OCI-LY7 (cell line): ENCODE results near the genes SPINK8, SHISA5 and UCN2.

DNA sequence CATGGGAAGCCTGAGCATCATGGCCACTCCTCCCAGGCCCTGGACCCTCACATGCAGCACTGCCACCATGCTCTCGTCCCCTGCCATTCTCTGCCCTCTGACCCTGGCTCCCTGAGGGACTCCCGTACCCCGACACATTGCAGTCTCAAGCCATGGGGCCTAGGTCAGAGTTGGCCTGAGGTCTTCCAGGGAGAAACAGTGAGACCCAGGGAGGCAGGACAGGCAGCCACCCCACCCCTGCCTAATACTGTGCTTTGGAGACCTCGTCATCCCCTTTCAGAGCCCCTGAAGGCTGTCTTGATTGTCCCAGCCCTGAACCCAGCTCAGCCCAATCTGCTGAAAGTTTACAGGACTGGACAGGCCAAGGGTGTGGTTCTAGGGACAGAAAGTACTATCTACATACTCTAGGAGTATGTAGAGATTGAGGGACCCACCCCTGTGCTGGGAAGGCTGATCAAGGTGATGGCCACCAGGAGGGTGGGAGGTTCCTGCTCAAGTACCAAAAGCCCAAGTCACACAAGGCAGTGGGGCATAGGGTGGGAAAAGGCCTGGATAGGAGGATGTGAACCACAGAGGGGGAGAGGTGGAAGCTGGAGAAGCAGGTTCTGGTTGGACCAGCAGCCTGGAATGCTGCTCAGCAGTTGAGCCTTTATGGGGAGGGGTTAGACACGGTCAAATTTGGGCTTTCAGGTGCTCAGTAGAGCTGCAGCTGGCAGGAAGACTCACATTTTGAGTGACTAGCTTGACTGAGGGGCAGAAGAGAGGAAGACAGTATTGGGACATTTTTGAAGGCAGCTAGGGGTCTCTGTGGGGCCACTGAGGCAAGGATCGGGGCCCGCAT lies 6.6 kb downstream of the NBEAL2 start:
- PRO-cap, result no peak
- RAMPAGE, long total RNA, result no peak

DNA sequence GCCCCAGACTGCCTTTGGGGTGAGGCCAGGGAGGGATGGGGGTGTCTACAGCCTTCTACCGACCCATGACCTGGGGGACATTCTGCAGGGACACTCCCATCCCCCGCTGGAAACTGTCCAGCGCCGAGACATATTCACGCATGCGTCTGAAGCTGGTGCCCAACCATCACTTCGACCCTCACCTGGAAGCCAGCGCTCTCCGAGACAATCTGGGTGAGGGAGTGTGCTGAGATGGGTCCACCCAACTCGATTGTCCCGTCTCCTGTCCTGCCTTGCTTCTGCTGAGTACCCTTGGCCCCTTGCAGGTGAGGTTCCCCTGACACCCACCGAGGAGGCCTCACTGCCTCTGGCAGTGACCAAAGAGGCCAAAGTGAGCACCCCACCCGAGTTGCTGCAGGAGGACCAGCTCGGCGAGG lies 23.4 kb downstream of the NBEAL2 start:
- PRO-cap, result no peak
- RAMPAGE, long total RNA, result no peak

DNA sequence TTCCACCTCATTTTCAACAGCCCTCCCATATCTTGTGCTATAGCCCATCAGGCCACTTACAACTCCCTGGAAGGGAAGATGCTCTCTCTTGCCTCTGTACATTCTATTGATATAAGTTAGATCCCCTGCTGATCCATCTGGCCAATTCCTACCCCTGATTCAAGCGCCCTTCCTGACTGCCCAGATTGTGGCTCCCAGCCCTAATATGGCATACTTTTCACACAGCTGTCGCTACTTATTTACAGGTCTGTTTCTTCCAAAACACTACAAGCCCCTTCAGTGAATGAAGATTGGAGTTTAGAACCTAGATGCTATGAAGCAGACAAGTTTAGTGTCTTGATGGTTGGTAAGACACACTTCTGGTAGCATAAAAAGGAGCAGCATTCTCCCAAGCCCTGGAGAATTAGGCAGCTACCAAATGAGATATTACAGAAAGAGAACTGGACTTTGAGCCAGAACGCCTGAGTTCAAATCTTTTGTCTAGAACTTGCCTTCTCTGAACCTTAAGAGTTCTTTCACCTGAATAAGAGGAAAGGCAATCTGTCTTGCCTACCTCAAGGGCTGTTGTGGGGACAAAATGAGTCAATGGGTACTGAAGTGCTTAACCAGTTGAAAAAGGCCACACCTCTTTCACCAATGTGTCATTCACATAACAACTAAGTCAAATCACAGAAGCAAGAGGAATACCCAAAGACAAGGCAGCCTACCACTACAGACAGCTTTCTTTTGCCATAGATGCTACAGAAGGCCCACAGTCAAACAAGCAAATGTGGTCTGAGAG lies 39.5 kb downstream of the NBEAL2 start:
- PRO-cap, result no peak
- RAMPAGE, long total RNA, result no peak

DNA sequence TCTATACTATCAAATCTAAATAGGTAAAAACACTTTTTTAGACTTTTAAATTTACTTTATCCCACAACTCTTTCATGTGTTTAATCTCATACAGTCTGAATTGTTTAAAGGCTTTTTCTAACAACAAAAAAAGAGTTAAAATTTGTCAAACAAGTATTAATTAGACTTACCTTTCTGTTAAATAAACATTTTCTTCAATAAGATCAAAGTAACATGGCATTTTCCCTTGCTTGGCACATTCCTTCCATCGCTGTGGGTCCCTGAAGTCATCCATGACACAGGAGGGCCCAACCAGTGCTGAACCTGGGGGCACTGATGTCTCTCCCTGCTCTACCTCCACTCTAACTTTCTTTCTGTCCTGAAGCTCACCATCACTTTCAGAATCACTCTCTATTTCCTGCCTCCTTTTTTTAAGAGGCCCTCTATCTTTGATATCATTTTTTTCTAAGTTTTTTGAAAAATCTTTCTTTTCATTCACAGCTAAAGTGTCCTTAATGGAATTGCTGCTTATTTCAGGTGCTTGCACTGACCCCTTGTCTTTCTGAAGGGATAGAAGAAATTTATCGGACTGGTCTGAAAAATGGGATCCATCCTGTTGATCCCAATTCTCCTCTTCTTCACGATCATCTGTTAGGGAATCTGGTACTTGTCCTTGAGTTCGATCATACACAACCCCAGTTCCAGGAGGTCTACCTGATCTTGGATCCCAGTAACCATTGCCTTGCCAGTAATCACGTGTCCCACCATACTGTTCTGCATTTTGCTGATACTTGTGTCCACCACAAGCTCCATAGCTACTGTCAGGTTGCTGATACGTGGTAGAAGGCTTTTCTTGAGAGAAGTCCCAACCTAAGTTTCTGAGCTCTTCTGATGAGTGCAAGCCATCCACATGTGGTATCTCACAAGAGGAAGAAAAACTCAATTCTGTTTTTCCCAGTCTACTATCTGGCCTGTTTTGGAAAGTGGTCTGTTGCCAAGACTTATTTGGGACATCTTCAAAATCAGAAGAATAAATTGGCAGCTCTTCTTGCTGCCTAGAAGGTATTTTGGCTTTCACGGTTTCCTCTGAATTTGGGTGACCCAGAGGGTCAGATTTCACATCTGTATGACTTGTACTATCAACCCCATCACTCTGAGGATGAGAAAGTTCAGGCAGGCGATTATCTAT lies 43.5 kb downstream of the SETD2 start:
- PRO-cap, result no peak
- RAMPAGE, long total RNA, result no peak

DNA sequence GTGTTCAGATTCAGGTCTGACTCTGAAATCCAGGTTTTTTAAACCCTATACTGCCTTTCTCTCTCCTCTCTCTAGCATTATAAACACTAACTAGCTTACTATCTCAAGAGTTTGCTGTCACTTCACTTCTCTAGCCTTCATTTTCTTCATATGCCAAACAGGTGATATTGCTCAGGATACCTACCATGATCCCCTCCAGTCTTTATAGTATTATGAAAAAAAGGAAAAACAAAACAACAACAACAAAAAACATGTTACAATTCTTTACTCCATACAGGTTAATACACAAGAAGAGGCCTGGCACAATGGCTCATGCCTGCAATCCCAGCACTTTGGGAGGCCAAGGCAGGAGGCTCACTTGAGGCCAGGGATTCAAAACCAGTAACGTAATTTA lies 2.6 kb downstream of the SETD2 start:
- PRO-cap, result no peak
- RAMPAGE, long total RNA, result no peak

DNA sequence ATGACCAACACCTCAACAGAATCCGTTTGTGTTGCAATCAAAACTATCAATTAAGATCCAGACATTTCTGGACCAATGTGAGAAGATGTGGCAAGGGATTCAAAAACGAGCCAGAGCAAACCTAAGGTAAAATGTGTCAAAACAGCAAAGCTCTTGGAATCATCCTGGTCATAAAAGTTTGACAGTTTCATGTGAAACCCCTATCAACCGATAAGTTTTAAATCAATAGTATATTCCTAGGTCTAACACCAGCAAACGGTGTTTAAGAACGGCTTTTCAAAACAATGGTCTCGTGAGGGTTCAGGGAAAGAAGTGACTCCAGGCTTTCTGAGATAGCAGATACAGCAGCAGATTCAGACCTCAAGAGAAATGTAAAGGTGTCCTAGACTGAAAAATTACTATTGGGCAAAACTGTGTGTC lies 1.4 kb downstream of the SETD2 start:
- PRO-cap, result no peak
- RAMPAGE, long total RNA, result no peak

GRCh38 chr3:47381329-47381801 lies 544 bp downstream of the PTPN23 start:
- PRO-cap, result bidirectional peak, plus-strand start at chr3:47381562, minus-strand start at chr3:47381426
- RAMPAGE, long total RNA, result start-site peak on the minus strand at chr3:47381429-47381486, 31 and 6 reads in 2 replicates

- PRO-cap, result no peak
- RAMPAGE, long total RNA, result no peak
Measured at GRCh38 chr3:47406115-47406996, 25.5 kb downstream of the PTPN23 start.

- PRO-cap, result no peak
- RAMPAGE, long total RNA, result no peak
Measured at GRCh38 chr3:47777913-47778314, 3.8 kb downstream of the SMARCC1 start.

- PRO-cap, result no peak
- RAMPAGE, long total RNA, result no peak
Measured at GRCh38 chr3:47852558-47853036, 49.7 kb downstream of the DHX30 start.

GRCh38 chr3:47890139-47891190 lies 87.5 kb downstream of the DHX30 start:
- PRO-cap, result no peak
- RAMPAGE, long total RNA, result no peak

DNA sequence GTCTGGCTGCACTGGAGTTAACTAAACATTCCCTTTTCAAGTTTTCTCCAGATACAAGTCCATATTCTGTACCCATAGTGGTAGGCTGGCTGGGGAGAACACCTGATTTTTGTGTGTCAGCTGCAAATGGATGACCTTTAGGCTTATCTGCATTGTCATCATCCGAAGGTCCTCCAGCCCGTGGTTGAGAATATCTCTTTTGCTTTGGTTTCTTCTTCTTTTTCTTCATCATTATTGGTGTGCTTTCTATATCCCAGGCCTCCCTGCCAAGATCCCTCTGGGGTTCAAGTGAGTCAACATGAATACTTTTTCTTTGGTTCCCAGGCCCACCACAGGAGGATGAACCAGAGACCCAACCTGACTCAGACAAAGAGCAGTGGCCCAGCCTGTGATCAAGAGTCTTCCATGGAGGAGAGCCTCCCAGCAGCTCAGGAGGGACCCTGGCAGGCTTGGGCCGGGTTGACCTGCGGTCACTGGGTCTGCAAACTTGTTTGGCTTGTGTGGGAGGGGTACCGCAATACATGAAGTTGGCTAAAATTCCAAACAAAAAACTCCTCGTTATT lies 104.2 kb downstream of the MAP4 start:
- PRO-cap, result no peak
- RAMPAGE, long total RNA, result no peak

- PRO-cap, result no peak
- RAMPAGE, long total RNA, result no peak
Measured at GRCh38 chr3:47961729-47962076, 54.5 kb downstream of the MAP4 start.

- PRO-cap, result no peak
- RAMPAGE, long total RNA, result no peak
Measured at GRCh38 chr3:48150948-48151293, 37.3 kb downstream of the CDC25A start.

- PRO-cap, result no peak
- RAMPAGE, long total RNA, result no peak
Measured at GRCh38 chr3:48333407-48333936, at the start of gene SPINK8. TSS of gene SPINK8 (minus strand) at chr3:48333661.

DNA sequence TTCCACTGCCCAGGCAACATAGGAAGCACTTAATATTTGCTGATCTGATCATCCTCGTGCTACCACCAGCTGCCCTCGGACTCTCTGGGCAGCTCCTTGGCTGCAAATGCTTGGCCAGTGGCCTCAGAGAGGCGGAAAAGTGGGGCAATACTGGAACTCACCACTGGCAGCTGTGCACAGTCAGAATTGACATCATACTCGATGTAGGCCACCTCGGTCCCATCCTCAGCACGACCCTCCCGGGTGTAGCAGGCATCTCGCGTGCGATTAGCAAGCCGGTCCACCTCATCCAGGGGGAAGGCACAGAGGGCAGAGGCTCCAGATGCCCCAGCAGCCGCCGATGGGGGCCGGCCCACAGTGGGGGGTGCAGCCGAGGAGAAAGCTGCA lies 6.5 kb downstream of the PLXNB1 start:
- PRO-cap, result no peak
- RAMPAGE, long total RNA, result no peak

- PRO-cap, result no peak
- RAMPAGE, long total RNA, result no peak
Measured at GRCh38 chr3:48429195-48429678, 649 bp downstream of the PLXNB1 start.

- PRO-cap, result bidirectional peak, plus-strand start at chr3:48504093, minus-strand start at chr3:48504059
- RAMPAGE, long total RNA, result no peak
Measured at GRCh38 chr3:48503933-48504949, at the start of gene SHISA5. TSS of gene SHISA5 (minus strand) at chr3:48504174.

- PRO-cap, result no peak
- RAMPAGE, long total RNA, result no peak
Measured at GRCh38 chr3:48563355-48564598, at the start of gene UCN2. TSS of gene UCN2 (minus strand) at chr3:48563781.

DNA sequence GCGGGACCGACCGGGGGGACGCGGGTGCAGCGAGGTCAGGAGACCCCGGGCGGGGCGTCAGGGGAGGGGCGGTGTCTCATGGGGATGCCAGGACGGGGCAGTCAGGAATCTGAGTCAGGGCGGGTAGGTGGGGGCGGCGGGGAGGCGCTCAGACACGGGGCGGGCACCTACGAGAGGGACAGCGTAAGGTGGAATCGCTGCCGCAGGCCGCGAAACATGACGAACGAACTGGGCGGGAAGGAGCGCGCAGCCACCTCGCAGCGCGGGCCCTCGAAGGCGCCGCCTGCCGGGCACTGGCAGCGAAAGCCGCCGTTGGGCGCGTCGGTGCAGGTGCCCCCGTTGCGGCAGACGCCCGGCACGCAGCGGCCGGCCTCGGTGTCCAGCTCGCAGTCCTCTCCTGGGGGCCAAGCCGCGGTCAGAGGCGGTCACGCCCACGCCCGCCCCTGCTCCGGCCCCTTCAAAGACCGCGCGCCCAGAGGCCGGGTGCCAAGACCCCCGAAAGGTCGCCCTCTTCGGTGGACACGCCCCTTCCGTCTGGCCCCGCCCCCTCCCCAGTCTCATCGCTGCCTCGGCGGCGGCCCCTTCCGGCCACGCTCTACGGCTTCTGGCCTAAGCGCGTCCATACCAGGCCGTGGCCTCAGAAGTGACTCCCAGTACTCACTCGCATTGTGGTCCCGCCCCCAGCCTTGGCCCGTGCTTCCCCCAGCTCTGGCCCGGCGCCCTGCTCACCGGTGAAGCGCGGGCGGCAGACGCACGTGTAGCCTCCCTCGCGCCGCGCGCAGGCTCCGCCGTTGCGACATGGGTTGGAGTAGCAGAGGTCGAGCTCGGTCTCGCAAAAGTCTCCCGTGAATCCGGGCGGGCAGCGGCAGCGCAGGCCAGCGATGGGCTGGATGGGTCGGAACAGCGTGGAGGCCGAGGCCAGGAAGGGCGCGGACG lies 6.4 kb downstream of the CELSR3 start:
- PRO-cap, result bidirectional peak, plus-strand start at position 299 of the sequence, minus-strand start at position 230 of the sequence
- RAMPAGE, long total RNA, result no peak